Esophagus muscularis mucosa (tissue), 4 donors: ENCODE measurements around the genes C1orf210, MPL, CDC20, ELOVL1 and SLC6A9.

DNA sequence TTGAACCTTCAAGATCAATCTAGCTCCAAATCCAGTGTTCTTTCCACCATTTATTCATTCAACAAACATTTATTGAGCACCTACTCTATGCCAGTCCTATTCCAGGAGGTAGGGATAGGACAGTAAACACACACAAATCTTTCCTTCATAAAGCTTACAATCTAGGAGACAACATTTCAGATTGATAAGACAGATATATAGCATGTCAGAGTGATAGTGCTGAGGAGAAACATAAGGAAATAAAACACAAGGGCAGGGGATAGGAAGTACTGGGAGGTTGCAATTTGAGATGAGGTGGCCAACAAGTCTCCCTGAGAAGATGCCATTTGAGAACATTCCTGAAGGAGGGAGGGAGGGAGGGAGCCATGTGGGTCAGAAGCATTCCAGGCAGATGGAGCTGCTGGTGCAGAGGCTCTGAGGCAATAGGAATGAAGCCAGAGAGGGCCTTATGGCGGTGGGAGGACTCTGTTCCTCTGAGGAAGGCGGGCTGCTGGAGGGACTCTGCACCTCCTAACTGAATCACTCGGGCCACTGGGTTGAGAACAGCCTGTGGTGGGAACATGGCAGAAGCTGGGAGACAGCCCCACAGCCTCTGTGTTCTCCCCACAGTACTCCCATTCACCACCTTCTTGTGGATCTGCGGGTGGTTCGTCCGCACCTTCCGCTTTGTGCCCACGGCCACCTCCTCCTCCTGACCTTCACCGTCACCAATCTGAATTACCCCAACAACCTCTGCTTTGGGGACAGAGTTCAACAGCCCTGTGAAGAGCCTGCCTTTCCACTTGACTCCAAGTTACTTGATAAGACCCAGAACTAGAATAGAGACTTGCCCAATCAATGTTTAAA is 2.6 kb upstream of the TMEM125 start:
- PRO-cap: no peak
- RAMPAGE, long total RNA, 4 experiments: no peak in any of the 4 experiments

GRCh38 chr1:43279878-43281088 is 5.1 kb downstream of the C1orf210 start:
- PRO-cap: no peak
- RAMPAGE, long total RNA, 4 experiments: no peak in any of the 4 experiments

DNA sequence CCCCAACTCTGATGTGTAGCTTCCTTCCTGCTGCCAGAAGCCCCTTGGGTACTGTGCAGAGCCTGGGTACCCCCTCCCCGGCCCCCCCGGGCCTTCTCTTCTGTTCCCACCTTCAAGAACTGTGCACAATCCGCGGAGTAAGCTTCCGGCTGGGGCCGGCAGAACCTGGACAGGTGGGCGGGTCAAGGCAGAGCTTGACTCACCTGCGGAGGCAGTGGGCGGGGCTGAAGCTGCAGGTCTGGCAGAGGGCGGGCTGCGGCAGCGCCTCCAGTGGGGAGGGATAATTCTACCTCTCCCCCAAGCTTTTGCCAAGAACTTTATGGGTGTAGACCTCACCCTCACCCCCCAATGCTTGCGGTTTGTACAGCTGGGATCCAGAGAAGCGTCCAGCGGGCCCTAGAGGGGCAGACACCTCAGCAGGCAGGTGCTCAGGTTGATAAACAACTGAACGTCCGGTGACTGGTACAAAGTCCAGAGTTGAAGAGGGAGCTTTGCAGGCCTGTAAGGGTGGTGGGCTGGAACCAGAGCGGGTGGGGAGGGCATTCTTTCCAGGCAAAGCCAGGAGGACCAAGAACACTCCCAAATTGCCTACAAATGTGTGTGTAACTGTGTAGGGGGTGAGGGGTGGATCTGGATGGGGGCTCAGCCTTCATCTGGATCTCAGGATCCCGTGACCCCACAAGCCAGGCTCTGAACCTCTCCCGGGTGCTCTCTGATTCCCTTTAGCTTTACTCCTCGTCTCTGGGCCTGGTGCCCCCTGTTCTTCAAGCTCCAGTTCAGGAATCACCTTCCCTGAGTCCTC is at the start of gene C1orf210:
C1orf210 (minus strand) TSS at position 139 of the 802 bp plus-strand sequence.
- PRO-cap: no peak
- RAMPAGE, long total RNA, 4 experiments: no peak in any of the 4 experiments

DNA sequence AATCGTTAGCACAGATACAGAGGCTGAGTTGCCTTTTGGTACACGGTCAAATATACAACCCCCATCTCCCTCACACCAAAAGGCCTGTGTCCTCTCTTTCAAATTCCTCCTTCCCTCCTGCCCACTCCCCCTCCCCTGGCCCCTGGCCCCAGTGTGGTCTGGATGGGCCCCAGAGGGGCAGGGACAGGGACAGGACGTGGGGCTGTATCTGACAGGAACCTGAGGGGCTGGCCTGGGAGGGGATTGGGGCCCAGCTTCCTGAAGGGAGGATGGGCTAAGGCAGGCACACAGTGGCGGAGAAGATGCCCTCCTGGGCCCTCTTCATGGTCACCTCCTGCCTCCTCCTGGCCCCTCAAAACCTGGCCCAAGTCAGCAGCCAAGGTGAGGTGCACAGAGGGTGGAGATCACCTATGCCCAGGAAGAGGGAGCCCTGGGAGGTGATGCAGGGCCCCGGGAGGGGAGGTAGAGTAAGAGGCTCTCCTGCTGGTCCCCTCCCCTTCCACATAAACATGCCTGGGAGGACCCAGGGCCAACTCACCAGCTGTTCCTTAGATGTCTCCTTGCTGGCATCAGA is at the start of gene MPL:
MPL (plus strand) TSS at position 272 of the 574 bp plus-strand sequence.
- PRO-cap: no peak
- RAMPAGE, long total RNA, 4 experiments: no peak in any of the 4 experiments

- PRO-cap: no peak
- RAMPAGE, long total RNA, 4 experiments: no peak in any of the 4 experiments
Measured at GRCh38 chr1:43344152-43344727, 6.6 kb downstream of the MPL start.

DNA sequence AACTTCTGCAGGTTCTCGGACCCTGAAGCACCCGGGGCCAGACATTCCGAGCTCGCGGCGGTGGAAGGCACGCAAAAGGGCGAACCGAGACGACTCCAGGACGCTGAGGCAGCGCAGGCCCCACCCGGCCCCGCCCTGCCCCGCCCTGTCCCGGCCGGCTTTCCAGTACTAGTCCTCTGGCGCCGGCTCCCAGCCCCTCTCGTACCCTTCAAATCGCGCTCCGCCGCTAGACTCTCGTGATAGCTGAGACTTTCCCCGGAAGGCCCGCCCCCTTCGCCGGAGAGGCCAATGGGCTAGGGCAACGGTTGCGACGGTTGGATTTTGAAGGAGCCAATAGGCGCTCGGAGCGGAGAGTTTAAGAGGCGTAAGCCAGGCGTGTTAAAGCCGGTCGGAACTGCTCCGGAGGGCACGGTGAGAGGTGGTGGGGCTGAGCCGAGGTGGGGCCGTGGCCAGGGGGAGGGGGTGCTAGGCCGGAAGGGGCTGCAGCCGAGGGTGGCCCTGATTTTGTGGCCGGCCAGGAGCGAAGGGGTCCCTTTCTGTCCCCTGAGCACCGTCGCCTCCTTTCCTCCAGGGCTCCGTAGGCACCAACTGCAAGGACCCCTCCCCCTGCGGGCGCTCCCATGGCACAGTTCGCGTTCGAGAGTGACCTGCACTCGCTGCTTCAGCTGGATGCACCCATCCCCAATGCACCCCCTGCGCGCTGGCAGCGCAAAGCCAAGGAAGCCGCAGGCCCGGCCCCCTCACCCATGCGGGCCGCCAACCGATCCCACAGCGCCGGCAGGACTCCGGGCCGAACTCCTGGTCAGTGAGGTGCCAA is at the start of gene CDC20:
CDC20 (plus strand) TSS at position 386 of the 817 bp plus-strand sequence.
- PRO-cap: bidirectional peak, plus-strand start at position 387 of the sequence, minus-strand start at position 174 of the sequence
- RAMPAGE, long total RNA, 4 experiments: start-site peak on the plus strand in 1 of 4 experiments, centred at position 399 of the sequence, 7 reads per replicate; start-site peak on the minus strand in 1 of 4 experiments, centred at positions 100 to 231 of the sequence, 5 to 6 reads per replicate

DNA sequence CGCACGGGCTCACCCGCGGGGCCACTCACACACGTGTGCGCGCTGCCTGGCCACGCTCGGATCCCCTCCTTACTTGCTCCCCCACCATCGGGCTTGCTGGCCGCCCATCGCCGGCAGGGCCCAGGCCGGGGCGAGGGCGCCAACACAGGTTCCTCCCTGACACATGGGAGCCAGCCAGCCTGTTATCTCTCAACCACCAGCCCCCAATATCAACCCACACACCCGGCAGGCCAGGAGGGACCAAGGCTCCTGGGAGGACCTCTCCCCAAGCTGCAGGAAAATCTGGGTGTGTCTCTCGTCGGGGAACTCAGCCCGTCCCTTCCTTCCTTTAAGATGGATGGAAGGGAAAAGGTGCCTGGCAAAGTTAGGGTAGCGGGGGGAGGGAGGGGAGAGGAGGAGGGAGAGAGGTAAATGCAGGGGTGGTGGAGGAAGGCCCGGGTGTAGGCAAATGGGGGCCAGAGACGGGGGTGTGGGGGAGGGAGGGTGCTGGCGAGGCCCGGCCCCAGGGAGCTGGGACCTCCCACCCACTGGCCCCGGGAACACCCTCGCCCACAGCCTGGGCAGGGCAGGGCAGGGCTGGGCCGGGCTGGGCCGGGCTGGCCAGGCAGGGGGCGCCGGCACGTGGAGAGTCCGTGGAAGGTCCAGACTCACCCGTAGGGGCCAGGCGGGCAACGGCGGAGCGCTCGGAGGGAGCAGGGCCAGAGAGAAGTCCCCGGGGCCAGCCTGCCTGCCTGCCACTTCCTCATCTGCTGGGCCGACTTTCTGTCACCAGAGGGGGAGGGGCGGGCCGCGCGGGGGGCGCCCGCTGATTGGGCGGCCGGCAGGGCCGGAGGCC is at the start of gene ELOVL1:
ELOVL1 (minus strand) TSS at position 748 of the 835 bp plus-strand sequence.
- PRO-cap: bidirectional peak, plus-strand start outside the sequence, minus-strand start at position 748 of the sequence
- RAMPAGE, long total RNA, 4 experiments: start-site peak on the minus strand in 4 of 4 experiments, centred at positions 735 to 747 of the sequence, 237 to 1,042 reads per replicate

DNA sequence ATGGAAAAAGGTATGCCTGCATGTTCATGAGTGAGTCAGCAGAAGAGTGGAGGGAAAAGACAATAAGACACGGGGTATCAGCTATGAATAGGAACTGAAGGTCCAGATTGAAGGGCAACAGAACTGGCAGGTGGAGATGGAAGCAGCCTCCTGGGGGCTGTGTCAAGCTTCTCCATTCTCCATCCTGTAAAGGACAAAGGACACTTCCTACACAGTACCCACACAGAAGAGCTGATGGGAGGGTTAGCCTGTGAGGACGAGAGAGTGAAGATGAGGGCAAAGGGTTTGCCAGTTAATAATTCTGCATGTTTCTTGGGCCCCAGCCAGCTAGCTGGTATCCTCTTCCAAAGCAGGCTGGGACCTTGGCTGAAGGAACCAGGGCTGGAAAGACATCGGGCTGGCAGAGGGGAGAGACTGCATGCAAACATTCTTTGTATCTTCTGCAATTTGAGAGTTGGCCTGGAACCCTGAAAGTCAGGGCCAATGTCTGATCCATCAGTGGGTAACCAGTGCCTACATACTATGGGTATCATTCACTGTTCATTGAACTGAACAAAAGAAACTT is 5.7 kb upstream of the ELOVL1 start:
- PRO-cap: no peak
- RAMPAGE, long total RNA, 4 experiments: no peak in any of the 4 experiments

DNA sequence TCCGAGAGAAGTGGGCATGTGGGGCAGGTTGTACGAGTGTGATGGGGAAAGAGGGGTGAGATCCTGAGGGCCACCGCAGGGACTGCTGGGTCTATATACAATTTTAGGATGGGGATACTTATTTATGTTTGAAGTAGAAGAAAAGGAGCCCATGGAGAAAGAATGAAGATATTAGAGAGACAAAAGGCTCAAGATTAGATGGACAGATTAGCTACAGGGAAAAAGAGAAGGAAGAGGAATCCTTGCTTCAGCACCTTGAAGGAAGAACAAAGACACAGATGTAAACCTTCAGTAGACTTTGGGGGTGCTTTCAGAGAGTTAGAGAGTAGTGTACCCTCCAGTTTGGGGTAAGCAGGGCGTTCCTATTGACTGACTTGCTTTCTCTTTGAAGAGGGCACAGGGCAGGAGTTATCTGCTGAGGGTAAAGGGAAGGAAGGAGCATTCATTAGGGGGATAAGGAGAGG is 19.3 kb downstream of the SZT2 start:
- PRO-cap: no peak
- RAMPAGE, long total RNA, 4 experiments: no peak in any of the 4 experiments

- PRO-cap: no peak
- RAMPAGE, long total RNA, 4 experiments: no peak in any of the 4 experiments
Measured at GRCh38 chr1:43419623-43420425, 30.1 kb downstream of the SZT2 start.

DNA sequence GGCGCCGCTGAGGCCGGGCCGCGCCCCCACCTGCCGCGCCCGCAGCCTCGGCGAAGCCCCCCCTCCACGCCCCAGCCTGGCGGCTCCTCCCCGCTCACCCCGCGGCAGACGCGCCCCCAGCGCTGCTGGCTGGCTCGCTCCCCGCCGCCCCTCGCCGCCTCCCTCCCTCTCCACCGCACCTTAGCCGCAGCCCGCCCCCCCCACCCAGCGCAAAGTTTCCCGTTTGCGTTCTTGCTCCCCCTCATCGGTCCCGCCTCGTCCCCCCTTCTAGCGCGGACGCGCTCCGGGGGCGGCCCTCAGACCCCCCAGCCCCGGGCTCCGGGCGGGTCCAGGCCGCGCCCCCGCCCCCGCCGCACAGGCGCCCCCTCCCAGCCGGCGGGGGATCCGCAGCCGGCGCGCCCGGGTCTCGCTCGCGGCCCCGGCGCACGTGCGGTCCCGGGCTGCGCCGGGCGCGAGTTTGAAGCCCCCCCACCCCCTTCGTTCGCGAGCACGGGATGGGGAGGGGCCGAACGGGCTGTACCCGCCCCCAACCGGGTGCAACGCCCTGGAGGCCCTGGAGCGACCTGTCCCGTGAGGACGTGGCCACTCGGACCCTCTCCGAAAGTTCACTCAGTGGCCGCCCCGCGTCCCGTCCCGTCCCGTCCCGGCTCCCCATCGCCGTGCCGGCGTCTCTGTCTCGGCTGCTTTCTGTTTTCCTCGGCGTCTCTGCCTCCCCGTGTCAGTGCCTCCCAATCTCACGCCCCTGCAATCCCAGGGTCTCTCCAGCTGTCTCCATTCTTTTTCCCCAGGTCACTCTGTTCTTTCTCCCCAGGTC is 730 bp downstream of the PTPRF start:
- PRO-cap: bidirectional peak, plus-strand start at position 547 of the sequence, minus-strand start at position 429 of the sequence
- RAMPAGE, long total RNA, 4 experiments: no peak in any of the 4 experiments

- PRO-cap: no peak
- RAMPAGE, long total RNA, 4 experiments: no peak in any of the 4 experiments
Measured at GRCh38 chr1:43536186-43536868, 5.6 kb downstream of the PTPRF start.

GRCh38 chr1:43564110-43565025 is 33.7 kb downstream of the PTPRF start:
- PRO-cap: no peak
- RAMPAGE, long total RNA, 4 experiments: no peak in any of the 4 experiments

- PRO-cap: no peak
- RAMPAGE, long total RNA, 4 experiments: no peak in any of the 4 experiments
Measured at GRCh38 chr1:43610980-43611735, 38.8 kb upstream of the KDM4A start.

GRCh38 chr1:43648095-43648876 is 1.7 kb upstream of the KDM4A start:
- PRO-cap: no peak
- RAMPAGE, long total RNA, 4 experiments: no peak in any of the 4 experiments

GRCh38 chr1:43858556-43858903 is 75.1 kb upstream of the ARTN start:
- PRO-cap: no peak
- RAMPAGE, long total RNA, 4 experiments: no peak in any of the 4 experiments

DNA sequence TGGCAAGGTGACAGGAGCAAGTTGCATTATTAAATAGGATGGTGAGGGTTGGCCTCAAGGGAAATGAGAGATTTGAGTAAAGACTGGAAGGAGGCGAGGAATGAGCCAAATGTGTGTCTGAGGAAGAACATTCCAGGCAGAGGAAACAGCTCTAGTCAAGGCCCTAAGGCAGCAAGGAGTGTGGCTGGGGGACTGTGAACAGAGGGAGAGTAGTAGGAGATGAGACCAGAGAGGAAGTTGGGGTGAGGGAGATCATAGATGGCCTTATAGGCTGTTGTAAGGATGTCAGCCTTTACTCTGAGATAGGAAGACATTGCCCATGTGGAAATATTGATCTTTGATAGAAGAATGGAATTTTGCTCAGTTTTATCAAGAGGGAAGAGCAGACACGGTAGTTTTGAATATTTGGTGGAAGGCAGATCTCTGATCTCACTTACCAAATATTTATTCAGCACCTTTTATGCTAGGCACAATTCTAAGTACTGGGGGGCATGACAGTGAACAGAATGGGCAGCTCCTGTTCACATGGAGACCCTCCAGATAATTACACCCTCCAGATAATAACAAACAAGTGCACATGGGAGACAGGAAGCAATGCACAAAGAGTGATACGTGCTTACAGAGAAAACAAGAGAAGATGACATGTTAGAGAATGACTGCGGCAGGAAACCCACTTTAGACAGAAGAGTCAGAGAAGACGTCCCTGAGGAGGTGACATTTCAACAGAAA is 55.0 kb upstream of the ARTN start:
- PRO-cap: no peak
- RAMPAGE, long total RNA, 4 experiments: no peak in any of the 4 experiments

DNA sequence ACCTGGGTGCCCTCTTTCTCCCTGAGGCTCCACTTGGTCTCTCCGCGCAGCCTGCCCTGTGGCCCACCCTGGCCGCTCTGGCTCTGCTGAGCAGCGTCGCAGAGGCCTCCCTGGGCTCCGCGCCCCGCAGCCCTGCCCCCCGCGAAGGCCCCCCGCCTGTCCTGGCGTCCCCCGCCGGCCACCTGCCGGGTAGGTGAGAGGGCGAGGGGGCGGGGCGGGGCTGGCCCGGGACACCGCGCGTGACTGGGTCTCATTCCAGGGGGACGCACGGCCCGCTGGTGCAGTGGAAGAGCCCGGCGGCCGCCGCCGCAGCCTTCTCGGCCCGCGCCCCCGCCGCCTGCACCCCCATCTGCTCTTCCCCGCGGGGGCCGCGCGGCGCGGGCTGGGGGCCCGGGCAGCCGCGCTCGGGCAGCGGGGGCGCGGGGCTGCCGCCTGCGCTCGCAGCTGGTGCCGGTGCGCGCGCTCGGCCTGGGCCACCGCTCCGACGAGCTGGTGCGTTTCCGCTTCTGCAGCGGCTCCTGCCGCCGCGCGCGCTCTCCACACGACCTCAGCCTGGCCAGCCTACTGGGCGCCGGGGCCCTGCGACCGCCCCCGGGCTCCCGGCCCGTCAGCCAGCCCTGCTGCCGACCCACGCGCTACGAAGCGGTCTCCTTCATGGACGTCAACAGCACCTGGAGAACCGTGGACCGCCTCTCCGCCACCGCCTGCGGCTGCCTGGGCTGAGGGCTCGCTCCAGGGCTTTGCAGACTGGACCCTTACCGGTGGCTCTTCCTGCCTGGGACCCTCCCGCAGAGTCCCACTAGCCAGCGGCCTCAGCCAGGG is 2.7 kb downstream of the ARTN start:
- PRO-cap: unidirectional peak, minus-strand start at position 538 of the sequence
- RAMPAGE, long total RNA, 4 experiments: no peak in any of the 4 experiments

DNA sequence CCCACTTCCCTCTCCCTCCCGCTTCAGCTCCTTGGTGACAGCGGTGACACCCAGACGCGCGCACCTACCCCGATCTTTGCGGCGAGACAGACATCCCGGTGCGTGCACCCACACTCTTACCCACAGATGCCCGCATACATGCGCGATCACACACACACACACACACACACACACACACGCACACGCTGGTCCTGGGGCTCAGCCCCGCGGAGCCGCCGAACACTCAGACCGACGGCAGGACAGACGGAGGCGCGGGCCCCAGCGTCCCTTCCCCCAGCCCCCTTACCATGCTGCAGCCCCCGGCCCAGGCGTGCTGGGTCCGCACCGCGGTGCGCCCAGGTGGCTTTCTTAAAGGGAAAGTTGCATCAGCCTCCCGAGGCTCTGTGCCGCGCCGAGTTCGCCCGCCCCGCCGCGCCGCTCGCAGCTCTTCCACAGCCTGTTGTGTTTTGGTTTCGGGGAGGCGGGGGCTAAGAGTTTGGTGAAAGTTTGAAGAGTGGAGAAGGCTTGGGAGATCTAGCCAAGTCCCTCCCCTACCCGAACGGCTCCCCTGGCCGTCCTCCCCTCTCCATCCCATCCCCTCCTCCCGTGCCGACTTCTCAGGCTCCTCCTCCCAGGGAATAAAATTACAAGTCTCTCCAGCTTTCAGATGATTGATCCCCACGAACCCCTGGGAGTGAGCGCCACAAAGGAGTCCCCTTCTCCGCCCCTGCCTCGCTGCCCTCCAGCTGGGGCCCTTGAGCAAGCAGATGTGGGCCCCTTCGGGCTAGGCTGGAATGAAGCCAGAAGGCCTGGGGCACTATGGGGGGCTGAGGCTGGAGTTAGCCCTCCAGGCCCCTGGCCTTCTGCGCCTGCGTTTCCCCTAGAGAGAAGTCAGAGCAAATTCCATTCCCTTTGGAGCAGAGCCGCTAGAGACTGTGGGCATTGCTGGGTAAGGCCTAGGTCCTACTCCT is at the start of gene SLC6A9:
SLC6A9 (minus strand) TSS at position 443 of the 950 bp plus-strand sequence.
- PRO-cap: bidirectional peak, plus-strand start at position 649 of the sequence, minus-strand start at position 443 of the sequence
- RAMPAGE, long total RNA, 4 experiments: no peak in any of the 4 experiments

DNA sequence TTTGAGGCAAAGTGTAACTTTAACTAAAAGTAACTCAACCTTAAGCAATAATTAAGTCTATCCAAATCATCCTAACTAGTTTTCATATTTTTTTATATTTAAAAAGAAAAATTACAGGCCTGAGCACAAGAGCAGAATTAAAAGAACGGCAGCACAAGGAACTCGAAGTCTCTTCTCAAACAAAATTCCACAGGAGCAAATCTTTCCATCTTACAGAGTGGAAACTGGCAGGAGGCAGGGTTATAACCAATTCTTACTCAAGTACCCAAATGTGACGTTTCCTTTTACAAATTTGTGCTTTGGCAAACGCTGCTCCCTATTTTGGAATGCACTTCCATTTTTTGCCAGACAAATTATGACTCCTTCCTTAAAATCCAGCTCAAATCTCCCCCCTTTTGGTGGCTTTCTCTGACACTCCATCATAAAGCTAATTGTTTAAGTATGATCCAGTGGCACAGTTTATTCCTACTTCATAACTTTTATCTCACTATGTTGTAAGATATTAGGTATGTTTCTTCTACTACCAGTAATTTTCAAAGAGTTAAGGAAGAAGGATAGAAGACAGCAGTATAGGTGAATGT is 7.8 kb downstream of the ERI3 start:
- PRO-cap: no peak
- RAMPAGE, long total RNA, 4 experiments: no peak in any of the 4 experiments